Measurements from ENCODE around the genes GPR179, ARHGAP23, LASP1 and PLXDC1.

DNA sequence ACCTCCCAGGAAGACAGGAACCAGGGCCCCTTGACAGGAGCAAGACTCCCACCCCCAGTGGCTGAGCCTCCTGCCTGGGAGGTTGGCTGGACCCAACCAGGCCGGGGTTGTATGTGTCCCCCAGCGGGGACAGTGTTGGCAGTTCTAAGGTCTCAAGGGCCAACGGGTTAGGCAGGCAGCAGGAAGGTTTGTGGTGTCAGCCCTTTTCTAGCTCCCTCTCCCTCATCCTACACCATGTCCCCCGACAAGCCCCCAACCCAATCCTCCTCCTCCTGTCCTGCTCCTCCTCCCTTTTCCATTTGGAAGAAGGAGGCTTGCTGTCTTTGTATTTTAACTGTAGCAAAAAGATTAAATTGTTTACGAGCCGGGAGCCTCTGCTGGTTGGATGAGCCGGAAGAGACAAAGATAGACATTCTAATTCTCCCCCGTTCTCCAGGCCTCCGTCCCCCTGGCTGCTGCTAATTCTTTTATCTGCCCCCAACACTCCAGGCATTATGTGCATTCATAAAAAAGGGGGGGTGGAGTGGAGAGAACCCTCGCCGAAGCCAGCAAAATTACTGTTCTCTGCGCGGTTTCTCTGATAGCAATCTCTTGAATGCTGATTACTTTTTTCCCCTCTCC is 126.4 kb downstream of the MRM1 start:
- RRBS = no CpG with 5 or more reads among the region's 13 CpGs
CAGE:
- cytosol, long polyA plus RNA = no peak
- long polyA plus RNA = no peak
- nucleus, long polyA plus RNA = no peak

- RRBS = no CpG with 5 or more reads among the region's 9 CpGs
CAGE:
- cytosol, long polyA plus RNA = no peak
- long polyA plus RNA = no peak
- nucleus, long polyA plus RNA = no peak
Observed at GRCh38 chr17:36950067-36950471, 1.3 kb downstream of the AATF start.

DNA sequence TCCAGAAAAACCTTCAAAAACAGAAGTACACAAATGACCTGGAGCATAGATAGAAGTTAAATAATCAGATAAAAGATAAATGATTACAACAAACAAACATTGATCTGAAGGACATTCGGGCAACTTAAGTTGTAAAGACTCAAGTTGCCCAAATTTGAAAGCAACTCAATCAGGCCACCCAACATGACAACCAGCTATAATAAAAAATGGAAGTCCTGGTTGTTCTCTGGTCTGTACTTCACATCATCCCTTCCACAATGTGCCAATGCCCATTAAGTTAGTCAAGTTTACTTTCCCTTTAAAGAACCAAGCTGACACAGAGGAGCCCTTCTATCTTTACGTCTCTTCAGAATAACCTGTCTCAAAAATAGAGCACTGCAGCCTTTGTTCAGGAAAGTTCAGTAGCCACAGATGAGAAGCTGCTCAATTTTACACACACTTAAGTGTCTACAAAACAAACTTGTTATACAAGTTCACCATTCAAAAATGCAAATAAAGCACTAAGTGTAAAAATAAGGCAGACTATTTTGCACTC is 75.1 kb upstream of the C17orf78 start:
- RRBS = no CpG with 5 or more reads among the region's 2 CpGs
CAGE:
- cytosol, long polyA plus RNA = no peak
- long polyA plus RNA = no peak
- nucleus, long polyA plus RNA = no peak

- RRBS = no CpG with 5 or more reads among the region's 4 CpGs
CAGE:
- cytosol, long polyA plus RNA = no peak
- long polyA plus RNA = no peak
- nucleus, long polyA plus RNA = no peak
Observed at GRCh38 chr17:37606104-37606506, 3.1 kb downstream of the SYNRG start.

DNA sequence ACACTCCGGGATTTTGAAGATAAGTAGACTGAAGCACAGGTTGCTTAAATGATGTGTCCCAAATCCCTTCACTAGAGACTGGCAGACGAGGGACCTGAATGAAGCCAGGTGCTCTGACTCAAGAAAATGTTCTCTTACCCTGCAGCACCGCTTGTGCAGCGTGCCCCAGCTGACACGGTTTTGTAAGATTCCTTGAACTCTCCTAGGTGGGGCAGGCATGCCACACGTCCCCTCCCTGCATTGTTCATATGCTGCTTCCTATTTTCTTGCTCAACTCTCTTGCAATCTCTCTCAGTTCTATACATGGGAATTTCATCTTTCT is 22.1 kb upstream of the HNF1B start:
- RRBS = no CpG with 5 or more reads among the region's 6 CpGs
CAGE:
- cytosol, long polyA plus RNA = no peak
- long polyA plus RNA = no peak
- nucleus, long polyA plus RNA = no peak

DNA sequence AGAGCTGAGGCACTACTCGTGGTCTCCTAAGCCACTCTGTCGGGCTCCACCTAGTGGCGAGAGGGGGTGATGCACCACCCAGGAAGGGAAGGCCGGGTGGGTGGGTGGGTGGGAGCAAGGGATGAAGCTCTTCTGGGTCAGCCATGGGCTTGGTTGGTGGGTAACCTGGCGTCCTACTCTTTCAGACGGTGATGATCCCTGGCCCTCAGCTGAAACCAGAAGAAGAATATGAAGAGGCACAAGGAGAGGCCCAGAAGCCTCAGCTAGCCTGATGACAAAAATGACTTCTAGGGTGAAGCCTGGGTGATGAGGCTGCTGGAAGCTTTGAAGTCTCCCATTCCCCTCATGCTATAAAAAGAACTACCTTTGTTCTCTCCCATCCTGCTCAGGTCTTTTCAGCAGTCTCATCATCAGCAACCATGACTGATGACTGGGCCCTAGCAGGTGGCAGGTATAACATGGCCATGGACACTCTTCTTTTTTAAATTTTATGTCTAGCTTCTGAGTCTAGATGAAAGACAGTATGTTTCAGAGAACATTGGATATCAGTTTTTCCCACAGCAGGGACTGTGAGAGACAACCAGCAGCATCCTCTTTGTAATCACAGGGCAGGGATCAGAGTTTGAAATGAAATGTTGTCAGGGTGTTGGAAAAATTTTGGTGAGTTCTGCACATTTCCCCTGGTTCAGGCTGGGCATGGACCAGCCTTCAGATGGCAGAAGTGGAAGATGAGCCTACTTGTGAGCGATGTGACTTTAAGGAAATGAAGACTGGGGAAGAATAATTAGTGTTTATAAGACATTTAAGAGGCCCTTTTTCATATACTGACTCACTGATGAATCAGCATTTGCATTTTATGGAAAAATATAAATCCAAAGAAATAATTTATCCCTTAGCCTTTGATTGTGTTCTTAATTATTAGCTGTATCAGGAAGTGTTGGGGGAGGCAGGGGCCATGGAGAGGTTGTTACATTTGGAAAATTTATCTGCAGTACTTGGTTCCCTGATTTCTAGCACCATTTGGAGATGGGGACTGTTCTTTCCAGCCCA is 21.1 kb downstream of the GPR179 start:
- RRBS = no CpG with 5 or more reads among the region's 7 CpGs
CAGE:
- cytosol, long polyA plus RNA = no peak
- long polyA plus RNA = no peak
- nucleus, long polyA plus RNA = no peak

- RRBS = no CpG with 5 or more reads among the region's 3 CpGs
CAGE:
- cytosol, long polyA plus RNA = no peak
- long polyA plus RNA = no peak
- nucleus, long polyA plus RNA = no peak
Observed at GRCh38 chr17:38326884-38327375, 16.8 kb downstream of the GPR179 start.

DNA sequence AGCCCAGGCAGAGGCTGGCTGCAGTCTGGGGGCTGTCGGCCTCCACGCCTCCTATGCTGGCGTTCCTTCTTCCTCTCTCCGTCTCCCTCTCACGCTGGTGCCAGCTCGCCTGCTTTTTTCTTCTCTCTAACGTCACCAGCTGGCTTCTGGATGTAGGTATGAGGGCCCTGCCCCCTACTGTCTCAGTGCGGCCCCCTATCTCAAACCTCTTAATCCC is at the start of gene GPR179:
Gene GPR179, minus strand, starts transcription at position 125 of the 217 bp plus-strand sequence.
- RRBS = no CpG with 5 or more reads among the region's 8 CpGs
CAGE:
- cytosol, long polyA plus RNA = no peak
- long polyA plus RNA = no peak
- nucleus, long polyA plus RNA = no peak

- RRBS = no CpG with 5 or more reads among the region's 14 CpGs
CAGE:
- cytosol, long polyA plus RNA = no peak
- long polyA plus RNA = no peak
- nucleus, long polyA plus RNA = no peak
Observed at GRCh38 chr17:38421295-38421896, 6.9 kb upstream of the ARHGAP23 start.

DNA sequence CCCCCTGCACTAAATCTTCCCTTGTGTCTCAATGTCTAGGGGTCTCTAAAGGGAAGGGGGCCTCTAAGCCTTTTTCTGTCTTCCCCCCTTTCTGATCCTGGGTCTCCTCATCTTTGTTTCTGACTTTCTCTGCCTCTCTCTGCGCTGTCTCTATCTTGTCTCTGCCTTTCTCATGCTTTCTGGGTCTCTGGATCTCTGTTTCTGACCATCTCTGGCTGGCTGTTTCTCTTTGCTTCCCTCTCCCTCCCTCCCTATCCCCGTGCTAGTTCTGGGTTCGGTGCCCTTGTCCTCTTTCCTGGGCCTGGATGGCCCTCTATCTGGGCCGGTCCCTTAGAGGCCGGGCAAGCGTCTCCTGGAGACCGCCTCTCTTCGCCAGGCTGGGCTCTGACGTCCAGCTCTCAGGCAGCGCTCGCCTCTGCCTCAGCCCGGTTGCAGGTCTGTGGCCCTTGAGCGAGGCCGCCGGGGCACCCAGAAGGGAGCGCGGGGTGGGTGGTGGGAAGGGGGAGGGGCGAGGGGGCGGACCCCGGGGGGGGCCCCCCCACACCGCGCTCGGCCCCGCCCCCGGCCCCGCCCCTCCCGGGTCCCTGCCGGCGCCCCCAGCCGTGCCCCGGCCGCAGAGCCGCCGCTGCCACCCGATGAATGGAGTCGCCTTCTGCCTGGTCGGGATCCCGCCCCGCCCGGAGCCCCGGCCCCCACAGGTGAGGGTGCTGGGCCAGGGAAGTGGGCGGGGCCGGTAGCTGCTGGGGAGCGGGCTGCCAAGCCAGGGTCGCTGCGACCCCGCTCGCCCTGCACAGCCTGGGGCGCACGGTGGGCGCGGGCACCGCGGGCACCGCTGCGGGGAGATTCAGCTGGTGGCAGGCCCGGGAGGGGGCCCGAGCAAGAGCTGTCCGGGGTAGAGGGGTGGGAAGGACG is at the start of gene ARHGAP23:
Gene ARHGAP23, plus strand, starts transcription at position 614 of the 912 bp plus-strand sequence.
- RRBS = no CpG with 5 or more reads among the region's 60 CpGs
CAGE:
- cytosol, long polyA plus RNA = no peak
- long polyA plus RNA = no peak
- nucleus, long polyA plus RNA = no peak

GRCh38 chr17:38676825-38677387 is 2.1 kb upstream of the EPOP start:
- RRBS = no CpG with 5 or more reads among the region's 8 CpGs
CAGE:
- cytosol, long polyA plus RNA = no peak
- long polyA plus RNA = no peak
- nucleus, long polyA plus RNA = no peak

DNA sequence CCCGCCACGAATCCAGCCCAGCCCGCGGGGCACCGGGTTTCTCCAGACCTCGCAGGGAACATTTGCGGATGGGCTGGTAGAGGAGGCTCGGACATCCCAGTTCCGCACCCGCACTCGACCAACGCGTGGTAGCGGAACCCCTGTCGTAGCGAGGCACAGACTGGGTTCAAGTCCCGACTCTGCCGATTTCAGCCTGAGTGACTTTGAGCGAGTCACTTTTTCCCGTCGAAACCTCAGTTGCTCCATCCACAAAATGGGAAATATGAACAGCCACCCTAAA is 2.2 kb upstream of the MLLT6 start:
- RRBS = no CpG with 5 or more reads among the region's 21 CpGs
CAGE:
- cytosol, long polyA plus RNA = no peak
- long polyA plus RNA = no peak
- nucleus, long polyA plus RNA = no peak

- RRBS = no CpG with 5 or more reads among the region's 8 CpGs
CAGE:
- cytosol, long polyA plus RNA = no peak
- long polyA plus RNA = no peak
- nucleus, long polyA plus RNA = no peak
Observed at GRCh38 chr17:38741760-38742378, 6.3 kb downstream of the PCGF2 start.

GRCh38 chr17:38746230-38747277 is 1.6 kb downstream of the PCGF2 start:
- RRBS = no CpG with 5 or more reads among the region's 20 CpGs
CAGE:
- cytosol, long polyA plus RNA = no peak
- long polyA plus RNA = no peak
- nucleus, long polyA plus RNA = no peak

DNA sequence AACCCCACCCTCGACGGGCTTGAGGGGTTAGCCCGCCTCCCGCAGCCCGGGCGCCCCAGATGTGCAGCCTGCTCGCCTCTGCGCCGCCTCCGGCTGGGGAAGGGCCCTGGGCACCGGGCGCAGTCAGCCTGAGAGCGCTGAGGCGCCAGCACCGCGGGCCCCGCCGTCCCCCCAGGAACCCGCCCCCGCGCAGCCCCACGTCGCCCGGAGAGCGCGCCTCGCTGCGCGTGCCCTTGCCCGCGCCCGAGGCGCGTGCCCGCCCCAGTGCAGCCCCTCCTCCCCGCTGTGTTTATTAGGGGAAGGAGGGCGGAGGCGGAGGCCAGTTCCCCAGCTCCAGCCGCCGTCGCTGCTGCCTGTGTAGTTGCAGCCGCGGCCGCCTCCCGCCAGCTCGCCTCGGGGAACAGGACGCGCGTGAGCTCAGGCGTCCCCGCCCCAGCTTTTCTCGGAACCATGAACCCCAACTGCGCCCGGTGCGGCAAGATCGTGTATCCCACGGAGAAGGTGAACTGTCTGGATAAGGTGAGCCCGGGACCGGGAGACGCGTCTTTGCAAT is at the start of gene LASP1:
Gene LASP1, plus strand, starts transcription at position 319 of the 553 bp plus-strand sequence.
- RRBS = 1% methylated on average over 27 of the region's 62 CpGs
CAGE:
- cytosol, long polyA plus RNA = start-site peak on the plus strand centred at position 363 of the sequence, 85 bp wide, 250 and 145 reads in 2 replicates; start-site peak on the plus strand centred at position 476 of the sequence, 7 bp wide, 35 and 25 reads in 2 replicates
- long polyA plus RNA = start-site peak on the plus strand centred at position 353 of the sequence, 105 bp wide, 179 and 269 reads in 2 replicates; start-site peak on the plus strand centred at position 477 of the sequence, 9 bp wide, 45 and 54 reads in 2 replicates
- nucleus, long polyA plus RNA = start-site peak on the plus strand centred at position 360 of the sequence, 85 bp wide, 168 and 126 reads in 2 replicates

- RRBS = no CpG with 5 or more reads among the region's 4 CpGs
CAGE:
- cytosol, long polyA plus RNA = no peak
- long polyA plus RNA = no peak
- nucleus, long polyA plus RNA = no peak
Observed at GRCh38 chr17:38881467-38881833, 11.6 kb downstream of the LASP1 start.

GRCh38 chr17:38884918-38885505 is 15.2 kb downstream of the LASP1 start:
- RRBS = no CpG with 5 or more reads among the region's 11 CpGs
CAGE:
- cytosol, long polyA plus RNA = no peak
- long polyA plus RNA = no peak
- nucleus, long polyA plus RNA = no peak

GRCh38 chr17:38896091-38897005 is 26.5 kb downstream of the LASP1 start:
- RRBS = no CpG with 5 or more reads among the region's 15 CpGs
CAGE:
- cytosol, long polyA plus RNA = no peak
- long polyA plus RNA = no peak
- nucleus, long polyA plus RNA = no peak

DNA sequence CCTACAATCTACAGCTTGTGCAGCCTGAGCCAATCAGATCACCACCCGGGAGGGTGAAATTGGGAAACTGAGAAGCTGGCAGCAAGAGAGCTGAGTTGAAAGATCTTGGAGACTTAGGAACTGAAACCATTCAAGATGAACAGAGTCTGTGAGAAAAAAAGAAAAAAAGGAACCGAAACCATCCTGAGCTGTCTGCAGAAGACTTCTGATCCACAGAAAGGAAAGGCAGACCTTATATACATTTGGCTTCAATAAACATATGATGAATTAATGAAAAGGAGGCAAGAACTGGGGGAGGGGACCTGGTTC is 32.7 kb downstream of the PLXDC1 start:
- RRBS = no CpG with 5 or more reads among the region's 2 CpGs
CAGE:
- cytosol, long polyA plus RNA = no peak
- long polyA plus RNA = no peak
- nucleus, long polyA plus RNA = no peak

GRCh38 chr17:39151065-39152169 is at the start of gene PLXDC1:
PLXDC1 (minus strand) TSS chr17:39151637.
- RRBS = 3% methylated on average over 34 of the region's 75 CpGs
CAGE:
- cytosol, long polyA plus RNA = no peak
- long polyA plus RNA = no peak
- nucleus, long polyA plus RNA = no peak